Aorta (tissue), 1 donor: ENCODE results near the genes SPC24, ELAVL3, ZNF440, ZNF69 and ZNF844.

DNA sequence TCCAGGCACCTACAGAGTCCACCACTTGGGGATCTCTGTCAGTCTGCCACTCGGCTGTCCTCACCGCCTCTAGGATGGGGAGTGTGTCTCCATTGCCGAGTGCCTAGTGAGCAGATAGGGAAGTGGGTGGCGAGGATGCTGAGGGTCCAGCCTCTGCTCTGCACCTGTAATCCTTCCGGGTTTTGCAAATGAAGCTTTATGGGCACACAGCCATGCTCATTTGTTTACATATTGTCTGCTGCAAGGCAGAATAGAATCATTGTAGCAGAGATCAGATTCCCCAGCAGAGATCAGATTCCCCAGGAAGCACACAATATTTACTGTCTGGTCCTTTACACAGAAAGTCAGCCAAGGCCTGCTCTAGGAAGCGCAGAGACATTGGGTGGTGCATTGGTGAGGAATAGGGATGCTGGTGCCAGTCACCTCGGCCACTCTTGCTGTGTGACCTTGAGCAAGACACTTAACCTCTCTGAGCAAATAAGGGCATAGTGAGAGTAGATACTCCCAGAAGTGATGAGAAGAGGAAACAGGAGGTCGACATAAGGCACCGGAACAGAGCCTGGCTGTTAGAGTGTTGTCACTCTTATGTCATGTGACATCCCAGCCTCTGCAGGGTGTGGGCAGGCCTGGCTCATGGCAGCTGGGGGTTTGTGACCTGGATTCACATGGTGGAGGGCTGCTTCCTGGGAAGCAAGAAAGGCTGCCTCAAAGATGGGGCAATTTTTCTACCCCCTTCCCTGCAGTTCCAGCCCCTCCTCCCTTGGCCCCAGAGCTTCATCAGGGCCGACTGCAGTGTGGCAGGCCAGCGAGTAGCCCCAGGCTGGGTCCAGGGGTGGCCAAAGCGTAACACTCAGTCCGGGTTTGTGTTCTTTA, 25.6 kb downstream of the CARM1 start:
- PRO-cap, result no peak

DNA sequence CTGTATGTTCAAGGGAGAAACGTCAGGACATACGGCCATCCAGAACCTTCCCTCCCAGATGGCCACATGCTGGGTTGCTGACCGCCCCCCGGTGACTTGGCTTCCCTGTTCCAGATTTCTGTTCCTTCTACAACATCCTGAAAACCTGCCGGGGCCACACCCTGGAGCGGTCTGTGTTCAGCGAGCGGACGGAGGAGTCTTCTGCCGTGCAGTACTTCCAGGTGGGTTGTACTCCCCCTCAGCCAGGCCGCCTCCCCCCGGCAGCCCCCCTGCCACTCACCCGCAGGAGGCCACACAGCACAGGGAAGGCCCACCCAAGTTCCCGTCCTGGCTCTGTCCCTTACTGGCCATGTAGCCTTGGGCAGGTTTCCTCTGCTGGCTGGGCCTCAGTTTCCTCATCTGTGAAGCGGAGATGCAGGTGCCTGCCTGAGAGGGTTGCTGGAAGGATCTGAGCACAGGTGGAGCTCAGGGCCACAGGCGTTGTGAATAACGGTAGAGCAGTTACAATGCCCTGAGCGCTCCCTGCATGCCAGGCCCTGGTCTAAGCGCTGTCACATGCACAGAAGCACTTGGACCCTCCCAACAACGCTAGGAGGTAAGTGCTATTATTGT, 20.4 kb downstream of the YIPF2 start:
- PRO-cap, result no peak

DNA sequence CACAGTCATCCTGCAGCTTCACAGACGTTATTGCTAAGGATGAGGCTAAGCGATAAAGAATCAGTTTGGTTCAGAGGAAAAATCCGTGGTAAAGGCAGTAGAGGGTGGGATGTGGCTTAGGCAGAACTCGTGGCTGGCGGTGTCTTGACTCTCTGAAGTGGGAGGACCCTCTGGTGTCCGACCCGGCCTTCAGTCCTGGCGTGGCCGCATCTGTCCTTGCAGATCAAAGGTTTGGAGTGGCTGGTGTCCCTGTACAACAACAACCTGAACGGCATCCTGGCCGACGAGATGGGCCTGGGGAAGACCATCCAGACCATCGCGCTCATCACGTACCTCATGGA, 51.9 kb downstream of the SMARCA4 start:
- PRO-cap, result no peak

DNA sequence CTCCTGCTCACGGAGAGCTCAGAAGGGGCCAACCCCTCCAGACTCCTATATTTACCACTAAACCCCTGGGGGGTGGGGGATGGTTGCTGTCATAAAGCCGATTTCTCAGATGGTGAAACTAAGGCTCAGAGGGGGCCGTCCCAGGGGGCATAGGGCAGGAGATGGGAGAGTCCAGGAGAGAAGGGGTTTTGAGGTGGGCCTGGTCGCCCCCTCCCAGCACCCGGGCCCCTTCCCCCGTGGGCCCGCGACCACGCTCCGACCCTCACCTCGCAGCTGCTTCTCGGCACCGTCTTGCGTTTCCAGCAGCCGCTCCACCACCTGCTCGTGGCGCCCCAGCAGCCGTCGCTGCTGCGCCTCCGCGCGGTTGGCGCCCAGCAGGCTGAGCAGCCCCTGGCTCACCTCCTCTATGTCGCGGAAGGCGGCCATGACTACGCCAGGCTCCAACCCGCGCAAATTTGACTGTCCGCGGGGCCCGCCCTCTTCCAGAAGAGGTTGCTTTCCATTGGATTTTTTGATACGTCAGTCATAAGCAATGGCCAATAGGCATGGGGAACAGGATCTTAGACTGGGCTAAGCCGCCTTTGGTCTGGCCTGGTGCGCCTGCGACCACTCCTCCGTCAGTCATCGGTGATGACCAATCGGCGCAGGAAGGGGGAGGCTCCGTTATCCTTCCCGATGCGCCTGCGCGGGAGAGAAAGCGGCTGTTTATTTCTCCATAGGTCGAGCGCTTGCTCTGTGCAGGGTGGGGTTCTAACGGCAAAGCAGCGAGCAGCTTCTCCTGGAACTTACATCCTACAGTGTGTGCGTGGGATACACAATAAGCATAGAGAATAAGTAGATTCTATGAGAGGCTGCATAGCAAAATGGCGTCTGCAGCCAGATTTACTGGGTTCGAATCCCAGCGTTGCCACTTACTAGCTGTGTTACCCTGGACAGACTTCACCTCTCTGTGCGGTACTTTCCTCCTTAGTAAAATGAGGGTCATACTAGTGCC, at the start of gene SPC24:
Gene SPC24, minus strand, starts transcription at position 432 of the 994 bp plus-strand sequence.
- PRO-cap, result unidirectional peak, plus-strand start at position 736 of the sequence

- PRO-cap, result no peak
These were observed 16.9 kb downstream of the KANK2 start for GRCh38 chr19:11180495-11180894.

DNA sequence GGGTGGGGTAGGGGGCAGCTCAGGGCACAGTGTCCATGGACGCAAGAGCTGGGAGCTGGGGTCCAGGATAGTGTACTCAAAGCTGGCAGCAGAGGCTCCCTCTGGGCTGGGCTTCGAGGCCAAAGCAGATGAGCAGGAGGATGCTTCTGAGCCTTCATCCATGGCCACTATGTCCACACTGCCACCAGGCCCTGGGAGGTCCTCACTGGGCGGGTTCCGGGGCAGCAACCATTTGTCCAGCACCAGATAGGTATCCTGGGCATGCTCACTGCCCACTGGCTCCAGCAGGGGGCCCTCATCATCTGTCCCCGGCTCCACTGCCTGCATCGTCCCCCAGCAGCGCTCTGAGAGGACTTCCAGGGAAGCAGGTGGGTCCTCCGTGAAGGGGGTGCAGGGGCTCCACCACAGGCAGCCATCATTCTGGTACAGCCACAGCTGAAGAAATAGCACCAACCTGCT, 3.7 kb downstream of the SWSAP1 start:
- PRO-cap, result no peak

DNA sequence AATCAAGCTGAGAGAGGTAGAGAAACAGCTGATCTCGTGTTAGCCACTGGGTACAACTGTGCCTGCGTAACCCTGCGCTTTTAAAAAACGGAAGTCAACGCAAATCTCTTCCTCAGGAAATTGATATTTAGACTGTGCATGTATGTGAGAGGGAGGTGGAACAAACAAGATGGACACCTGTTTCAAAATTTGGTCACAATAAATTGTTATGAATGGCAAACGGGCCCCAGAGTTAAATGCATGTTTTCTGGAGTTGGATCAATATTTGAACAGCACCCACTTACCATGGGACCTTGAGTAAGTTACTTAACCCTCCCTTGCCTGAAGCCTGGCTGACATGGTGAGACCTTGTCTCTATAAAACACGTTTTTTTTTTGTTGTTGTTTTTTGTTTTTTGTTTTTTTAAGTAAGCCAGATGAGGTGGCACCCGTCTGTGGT, 3.2 kb upstream of the EPOR start:
- PRO-cap, result no peak

GRCh38 chr19:11406364-11406872, 12.7 kb downstream of the RGL3 start:
- PRO-cap, result no peak

DNA sequence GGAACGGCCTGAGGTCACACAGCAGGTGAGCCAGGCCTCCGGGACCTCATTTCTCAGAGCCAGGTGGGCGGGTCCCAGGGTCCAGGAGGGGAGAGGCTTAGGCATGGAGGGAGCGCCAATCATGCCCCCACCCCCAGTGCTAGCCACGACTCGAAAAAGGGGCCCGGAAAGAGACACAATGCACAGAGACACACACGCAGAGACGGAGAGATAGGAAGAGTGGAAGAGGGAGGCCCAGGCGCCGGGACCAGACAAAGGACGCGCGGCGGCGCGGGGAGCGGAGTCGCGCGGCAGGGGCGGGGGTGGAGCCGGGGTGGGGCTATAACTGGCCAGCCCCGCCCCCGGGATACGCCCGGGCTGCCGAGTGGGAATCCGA, 1.6 kb downstream of the ELAVL3 start:
- PRO-cap, result no peak

- PRO-cap, result no peak
These were observed at the start of gene ELAVL3 for GRCh38 chr19:11480530-11481432. ELAVL3 (minus strand) TSS chr19:11481046.

DNA sequence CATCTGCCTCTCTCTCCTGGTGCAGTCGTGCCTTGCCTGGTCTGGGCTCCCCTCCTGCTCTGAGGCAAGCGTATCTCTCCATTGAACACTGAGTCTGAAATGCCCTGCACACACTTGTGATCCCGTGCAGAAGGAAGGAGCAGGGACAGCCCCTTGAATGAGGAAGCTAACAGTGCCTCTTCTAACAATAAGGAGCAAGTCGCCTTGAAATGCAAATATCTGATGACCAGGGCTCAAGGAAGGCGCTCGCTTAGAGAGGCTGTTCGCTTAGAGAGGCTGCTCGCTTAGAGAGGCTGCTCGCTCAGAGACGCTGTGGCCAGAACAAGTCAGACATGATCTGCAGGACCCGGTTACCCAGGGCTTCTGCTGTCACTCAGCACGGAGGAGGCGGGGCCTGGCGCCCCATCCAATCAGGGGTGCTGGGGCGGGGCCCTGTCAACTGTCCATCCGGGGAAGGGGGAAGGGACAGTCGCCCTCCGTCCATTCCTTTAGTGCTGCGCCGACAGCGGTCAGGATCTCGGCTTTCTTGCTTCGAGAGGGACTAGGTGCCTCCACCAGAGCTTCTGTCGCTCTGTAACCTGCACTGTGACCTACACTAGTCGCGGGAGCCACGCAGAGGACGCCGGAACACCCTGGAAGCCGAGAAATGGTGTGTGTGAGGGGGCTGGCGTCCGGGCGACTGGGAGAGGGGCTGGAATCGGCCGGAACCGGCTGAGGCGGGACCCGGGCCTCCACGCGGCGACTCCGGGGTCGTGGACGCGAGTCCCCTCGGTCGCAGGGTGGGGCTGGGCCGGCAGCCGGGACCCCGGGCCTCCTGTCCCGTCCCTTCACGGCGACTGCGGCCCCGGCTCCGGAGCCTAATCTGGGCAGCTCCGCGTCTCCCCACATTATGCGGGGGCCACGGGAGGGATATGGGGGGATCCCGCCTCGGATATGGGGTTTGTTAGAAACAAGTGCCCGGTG, at the start of gene ZNF440:
Gene ZNF440, plus strand, starts transcription at position 472 of the 963 bp plus-strand sequence.
- PRO-cap, result bidirectional peak, plus-strand start at position 483 of the sequence, minus-strand start at position 323 of the sequence

DNA sequence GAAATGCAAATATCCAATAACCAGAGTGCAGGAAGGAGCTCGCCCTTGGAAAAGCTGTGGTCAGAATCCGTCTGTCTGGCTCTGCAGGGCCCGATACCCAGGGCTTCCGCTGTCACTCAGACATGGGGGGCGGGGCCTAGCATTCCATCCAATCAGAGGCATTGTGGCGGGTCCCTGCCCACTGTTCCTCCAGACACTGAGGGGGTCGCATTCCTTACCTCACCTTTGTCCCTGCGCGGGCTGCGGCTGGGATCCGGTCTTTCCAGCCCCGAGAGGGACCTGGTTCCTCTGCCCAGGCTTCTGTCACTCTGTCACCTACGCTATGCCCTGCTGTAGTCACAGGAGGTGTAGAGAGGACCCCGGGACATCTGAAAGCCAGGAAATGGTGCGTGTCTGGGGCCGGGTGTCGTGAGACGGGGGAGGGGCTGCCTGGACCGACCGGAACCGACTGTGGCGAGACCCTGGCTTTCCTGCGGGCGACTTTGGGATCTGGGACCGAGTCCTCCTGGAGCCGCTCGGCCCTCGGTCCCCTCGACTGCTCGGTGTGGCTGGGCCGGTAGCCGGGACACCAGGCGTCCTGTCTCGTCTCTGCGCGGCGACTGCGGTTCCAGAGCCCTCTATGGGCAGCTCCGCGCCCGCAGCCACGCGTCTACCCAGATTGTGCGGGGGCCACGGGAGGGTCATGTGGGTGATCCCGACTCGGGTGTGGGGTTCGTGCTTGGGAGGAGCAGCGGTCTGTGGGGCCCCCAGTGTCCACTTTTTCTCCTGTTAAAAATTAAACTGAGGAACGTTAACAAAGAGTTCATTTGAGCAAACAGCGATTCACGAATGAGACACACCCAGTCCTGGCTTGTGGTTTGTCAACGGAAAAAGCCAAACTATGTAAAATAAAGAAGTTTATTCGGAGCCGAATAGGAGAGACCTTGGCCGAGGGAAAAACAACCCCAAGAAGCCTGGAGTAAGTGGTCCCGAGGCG, at the start of gene ZNF69:
Gene ZNF69, plus strand, starts transcription at position 181 of the 976 bp plus-strand sequence.
- PRO-cap, result bidirectional peak, plus-strand start at position 155 of the sequence, minus-strand start at position 85 of the sequence; unidirectional peak, minus-strand start at position 601 of the sequence

DNA sequence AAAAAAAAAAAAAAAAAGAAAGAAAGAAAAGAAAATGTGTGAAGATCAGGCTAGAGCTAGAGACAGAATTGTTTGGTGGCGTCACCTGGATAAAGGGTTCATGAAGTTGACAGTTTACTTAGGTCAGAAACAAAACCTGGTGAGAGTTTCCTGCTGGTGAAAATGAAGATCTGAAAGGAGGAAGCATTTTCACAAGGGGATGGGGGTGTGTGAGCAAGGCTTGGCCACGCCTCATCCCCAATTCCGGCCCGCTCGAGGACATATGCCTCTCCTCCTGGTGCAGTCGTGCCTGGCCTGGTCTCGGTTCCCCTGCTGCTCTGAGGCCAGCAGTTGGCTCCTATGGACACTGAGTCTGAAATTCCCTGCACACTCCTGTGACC, 483 bp upstream of the ZNF700 start:
- PRO-cap, result no peak

GRCh38 chr19:11925765-11926094, 823 bp downstream of the ZNF700 start:
- PRO-cap, result no peak

GRCh38 chr19:12064389-12065619, at the start of gene ZNF844:
ZNF844 (plus strand) TSS chr19:12064731.
- PRO-cap, result bidirectional peak, plus-strand start at chr19:12064699, minus-strand start at chr19:12064581

DNA sequence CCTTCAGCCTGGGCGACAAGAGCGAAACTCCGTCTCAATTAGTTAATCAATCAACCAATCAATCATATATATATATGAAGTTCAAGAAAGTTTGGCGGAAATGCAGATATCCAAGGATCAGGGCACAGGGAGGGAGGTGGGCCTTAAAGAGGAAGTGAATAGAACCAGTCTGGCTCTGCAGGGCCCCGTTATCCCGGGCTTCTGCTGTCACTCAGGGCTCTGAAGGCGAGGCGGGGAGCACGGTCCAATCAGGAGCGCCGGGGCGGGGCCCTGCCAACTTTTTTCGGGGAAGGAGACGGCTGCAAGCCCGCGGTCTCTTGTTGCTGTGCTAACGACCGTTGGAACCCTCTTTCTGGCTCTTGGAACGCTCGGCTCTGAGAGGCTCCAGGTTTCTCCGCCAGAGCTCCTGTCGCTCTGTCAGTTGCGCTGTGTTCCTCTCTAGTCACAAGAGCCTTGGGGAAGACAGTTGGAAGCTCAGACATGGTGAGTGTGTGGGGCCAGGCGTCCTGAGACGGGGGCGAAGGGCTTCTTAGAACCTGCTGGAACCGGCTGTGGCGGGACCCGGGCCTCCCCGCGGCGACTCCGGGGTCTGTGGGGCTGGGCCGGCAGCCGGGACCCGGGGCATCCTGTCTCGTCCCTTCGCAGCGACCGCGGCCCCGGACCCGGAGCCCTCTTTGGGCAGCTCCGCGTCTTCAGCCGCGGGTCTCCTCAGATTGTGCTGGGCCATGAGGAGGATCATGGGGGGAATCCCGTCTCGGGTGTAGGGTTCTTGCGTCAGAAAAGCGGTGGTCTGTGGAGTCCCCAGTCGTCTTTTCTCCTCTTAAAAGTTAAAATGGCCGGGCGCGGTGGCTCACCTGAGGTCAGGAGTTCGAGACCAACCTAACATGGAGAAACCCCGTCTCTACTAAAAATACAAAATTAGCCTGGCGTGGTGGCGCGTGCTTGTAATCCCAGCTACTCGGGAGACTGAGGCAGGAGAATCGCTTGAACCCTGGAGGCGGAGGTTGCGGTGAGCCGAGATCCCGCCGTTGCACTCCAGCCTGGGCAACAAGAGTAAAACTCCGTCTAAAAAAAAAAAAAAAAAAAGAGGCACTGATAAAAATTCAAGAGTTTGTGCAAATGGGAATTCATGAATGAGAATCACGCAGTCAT, 27.8 kb downstream of the ZNF844 start:
- PRO-cap, result unidirectional peak, plus-strand start at position 276 of the sequence

DNA sequence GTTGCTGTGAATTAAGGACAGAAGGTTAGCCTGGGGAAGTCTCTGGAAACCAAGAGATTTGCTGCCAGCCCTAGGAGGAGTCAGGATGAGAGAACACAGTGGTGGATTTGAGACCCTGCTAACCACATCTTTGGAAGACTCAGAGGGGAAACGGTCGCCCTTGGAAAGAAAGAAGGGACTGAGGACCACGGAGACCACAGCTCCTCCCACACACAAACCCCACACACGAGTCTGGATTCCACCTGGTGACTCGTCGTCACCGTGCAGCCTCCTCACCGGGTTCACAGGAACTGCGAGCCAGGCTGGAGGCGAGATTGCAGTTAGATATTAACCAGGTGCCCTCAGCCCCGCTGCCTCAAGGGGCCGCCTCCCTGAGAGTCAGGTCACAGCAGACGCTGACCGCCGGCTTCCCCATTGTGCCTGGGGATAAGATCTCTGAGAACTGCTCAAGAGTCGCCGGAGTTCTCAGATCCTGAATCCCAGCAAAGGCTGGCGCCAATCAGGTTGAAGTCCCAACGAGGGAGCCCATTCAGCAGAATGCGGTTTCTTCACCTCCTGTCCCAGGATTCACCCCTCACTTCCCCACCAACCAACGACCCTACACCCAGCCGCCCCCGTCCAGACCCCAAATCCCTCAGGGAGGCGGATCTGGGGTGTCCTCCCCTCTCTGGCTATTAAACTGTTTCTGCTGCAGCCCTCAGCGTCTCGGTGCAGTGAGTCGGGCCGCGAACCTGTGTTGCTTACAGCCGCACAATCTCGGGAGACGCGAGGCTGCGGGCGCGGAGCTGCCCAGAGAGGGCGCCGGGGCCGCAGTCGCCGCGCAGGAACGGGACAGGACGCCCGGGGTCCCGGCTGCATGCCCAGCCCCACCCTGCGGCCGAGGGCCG, 780 bp downstream of the ZNF799 start:
- PRO-cap, result no peak

GRCh38 chr19:12494966-12496295, 10.8 kb upstream of the ZNF709 start:
- PRO-cap, result bidirectional peak, plus-strand start at chr19:12495439, minus-strand start at chr19:12495314

- PRO-cap, result no peak
These were observed 23.2 kb upstream of the ZNF709 start for GRCh38 chr19:12507699-12508300.

- PRO-cap, result no peak
These were observed 13.5 kb downstream of the ZNF490 start for GRCh38 chr19:12597004-12597683.